HTERT-HM (cell line): ENCODE measurements around the gene PPIH.

DNA sequence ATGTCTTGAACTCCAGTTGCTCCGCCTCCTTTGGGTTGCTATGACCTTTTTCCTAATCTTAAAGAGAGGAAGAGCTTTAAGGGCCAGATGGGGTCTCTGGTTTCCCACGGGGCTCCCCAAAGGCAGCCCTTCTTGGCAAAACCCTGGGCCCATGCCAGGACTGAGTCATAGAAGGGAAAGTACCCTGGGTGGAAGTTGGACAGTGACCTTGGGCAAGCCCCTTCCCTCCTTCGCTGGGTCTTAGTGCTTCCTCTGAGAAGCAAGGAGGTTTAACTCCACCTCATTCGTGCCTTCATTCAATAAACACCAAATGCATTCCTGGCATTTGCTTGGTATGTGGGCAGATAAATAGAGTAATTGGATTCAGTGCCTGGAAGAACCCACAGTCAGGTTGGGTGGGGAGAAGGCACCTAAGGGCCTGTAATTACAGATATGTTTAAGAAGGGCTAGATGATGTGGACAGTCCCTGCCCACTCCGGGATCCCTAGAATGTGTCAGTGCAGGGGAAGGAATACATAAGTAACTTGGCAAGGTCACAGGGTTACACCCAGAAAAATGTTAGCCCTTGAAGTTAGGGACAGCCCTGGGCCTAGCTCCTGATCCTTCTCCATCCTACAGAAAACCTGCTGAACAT is 36.3 kb upstream of the CITED4 start:
- RRBS = no CpG with 5 or more reads among the region's 5 CpGs

GRCh38 chr1:40988947-40989462 is 9.5 kb downstream of the CTPS1 start:
- RRBS = no CpG with 5 or more reads among the region's 7 CpGs

GRCh38 chr1:40997032-40997816 is 17.7 kb downstream of the CTPS1 start:
- RRBS = no CpG with 5 or more reads among the region's 10 CpGs

- RRBS = no CpG with 5 or more reads among the region's 7 CpGs
Observed at GRCh38 chr1:41001921-41002522, 19.5 kb downstream of the SLFNL1 start.

- RRBS = no CpG with 5 or more reads among the region's 11 CpGs
Observed at GRCh38 chr1:41014843-41015552, 6.5 kb downstream of the SLFNL1 start.

DNA sequence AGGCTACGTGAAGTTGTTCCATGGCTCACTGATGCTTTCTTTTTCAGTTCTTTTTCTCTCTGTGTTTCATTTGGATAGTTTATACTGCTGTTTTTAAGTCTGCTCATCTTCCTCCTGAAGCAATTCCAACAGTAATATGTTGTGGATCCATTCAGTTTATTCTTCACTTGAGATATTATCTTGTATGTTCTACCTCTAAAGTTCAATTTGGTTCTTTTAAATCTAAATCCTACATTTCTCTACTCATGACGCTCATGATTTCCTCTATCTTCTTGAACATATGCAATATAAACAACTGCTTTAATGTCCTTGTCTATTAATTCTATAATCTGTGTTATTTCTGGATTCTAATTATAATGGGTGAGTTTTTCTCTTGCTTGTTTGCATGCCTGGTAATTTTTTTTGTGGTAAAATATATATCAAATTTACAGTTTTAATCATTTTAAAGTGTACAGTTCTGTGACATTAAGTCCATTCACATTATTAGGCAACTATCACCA is 107.3 kb upstream of the SLFNL1 start:
- RRBS = no CpG with 5 or more reads among the region's 2 CpGs

DNA sequence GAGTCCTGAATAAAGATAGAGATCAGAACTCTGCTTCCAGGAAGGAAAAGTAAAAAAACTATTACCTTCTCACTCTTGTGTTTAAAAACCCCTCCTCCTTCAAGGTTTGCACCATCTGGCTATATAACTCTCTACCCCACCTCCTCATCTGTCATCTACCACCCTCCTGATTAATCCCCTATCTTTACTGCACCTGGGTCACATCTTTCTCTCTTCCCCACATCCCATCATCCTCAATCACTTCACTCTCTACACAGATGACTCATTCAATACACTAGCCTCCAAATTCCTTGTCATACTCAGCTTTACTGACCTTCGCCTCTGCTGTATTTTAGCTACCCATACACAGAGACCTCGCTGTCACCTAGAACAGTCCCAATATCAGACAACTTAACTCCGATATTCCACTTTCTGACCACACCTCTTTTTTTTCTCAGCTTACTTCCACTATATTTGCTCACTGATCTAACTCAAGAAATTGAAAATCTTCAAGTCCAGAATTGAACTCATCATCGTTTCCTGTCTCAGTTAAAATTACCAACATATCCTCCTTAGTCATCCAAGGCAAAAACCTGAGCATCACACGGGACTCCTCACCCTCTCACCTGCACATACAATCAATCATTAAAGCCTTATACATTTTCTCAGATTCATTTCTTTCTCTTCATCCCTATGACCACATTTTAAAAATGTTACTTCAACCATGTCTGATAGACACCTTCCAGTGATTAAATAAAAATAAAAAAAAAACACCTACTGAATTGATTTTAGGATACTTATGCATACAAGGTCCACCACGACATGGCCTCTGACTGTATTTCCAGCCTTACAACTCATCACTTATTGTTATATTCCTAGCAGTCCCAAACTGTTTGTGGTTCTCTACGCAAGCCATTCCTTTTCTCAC is 3.5 kb downstream of the SCMH1 start:
- RRBS = no CpG with 5 or more reads among the region's 7 CpGs

DNA sequence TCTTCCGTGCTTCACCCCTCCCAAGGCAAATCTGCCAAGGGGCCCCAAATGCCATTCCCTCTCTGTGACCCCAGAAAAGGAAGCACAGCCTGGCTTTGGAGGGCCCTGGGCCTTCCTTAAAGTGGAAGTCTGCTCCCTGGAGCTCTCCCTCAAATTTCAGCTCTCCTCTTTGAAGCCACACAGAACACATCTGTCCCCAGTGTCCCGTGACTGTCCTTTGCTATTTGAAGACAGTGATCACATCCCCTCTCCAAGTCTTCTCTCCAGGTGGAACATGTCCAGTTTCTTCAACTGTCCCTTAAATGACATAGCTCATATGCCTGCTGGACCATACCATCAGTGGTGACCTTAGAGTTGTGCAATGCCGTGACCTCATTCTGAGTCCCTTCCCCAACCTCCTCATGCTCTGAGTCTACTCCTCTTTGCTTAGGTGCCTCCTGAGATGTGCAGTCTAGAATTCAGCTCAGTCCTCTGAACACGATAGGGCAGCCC is 100.7 kb upstream of the SCMH1 start:
- RRBS = no CpG with 5 or more reads among the region's 4 CpGs

DNA sequence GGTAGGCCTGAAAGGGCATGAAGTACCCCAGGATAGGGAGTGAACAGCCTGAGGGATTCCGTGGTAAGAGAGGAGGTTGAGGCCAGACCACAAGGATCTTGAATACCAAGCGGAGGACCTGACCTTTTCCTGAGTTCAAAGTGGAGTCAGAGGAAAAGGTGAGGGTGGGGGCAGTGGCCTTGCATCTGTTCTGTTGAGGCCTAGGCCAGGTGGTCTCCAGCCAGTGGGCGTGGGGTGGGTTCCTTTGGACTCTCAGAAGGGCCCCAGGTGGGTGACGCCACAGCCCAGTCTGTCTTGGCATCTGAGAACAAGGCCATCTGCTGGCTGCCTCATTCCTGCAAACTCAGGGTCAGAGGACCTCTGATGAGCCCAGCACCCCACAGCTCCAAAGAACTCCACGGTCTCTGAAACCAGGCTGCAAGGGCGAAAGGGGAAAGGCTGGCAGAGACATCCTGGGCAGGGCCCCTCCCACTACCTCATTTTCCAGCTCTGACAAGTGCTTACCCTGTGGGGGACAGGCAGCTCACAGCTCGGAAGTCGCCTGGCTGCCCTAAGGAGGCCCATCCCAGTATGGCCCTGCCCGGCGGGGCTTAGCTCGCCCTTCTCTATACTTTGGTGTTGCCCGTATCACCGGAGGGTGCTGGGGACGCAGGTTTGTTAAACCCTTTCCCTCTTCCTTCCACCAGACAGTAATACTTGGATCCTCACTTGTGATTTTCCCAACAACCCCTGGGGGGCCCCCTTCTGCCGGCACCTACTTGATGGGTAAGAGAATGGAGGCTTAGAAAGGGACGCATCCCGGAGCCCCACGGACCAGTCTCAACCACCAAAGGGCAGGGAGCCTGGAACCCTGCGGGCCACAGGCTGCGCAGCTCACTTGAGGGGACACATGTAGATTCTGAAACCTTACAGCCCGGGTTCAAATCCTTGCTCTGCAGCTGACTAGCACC is 10.8 kb upstream of the EDN2 start:
- RRBS = 74% methylated on average over 6 of the region's 21 CpGs

DNA sequence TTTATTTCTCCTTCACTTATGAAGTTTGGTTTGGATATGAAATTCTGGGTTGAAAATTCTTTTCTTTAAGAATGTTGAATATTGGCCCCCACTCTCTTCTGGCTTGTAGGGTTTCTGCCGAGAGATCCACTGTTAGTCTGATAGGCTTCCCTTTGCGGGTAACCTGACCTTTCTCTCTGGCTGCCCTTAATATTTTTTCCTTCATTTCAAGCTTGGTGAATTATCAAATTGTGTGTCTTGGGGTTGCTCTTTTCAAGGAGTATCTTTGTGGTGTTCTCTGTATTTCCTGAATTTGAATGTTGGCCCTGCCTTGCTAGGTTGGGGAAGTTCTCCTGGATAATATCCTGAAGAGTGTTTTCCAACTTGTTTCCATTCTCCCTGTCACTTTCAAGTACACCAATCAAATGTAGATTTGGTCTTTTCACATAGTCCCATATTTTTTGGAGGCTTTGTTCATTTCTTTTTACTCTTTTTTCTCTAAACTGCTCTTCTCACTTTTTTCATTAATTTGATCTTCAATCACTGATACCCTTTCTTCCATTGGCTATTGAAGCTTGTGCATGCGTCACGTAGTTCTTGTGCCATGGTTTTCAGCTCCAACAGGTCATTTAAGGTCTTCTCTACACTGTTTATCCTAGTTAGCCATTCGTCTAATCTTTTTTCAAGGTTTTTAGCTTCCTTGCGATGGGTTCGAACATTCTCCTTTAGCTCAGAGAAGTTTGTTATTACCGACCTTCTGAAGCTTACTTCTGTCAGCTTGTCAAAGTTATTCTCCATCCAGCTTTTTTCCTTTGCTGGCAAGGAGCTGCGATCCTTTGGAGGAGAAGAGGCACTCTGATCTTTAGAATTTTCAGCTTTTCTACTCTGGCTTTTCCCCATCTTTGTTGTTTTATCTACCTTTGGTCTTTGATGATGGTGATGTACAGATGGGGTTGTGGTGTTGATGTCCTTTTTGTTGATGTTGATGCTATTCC is 69.5 kb upstream of the EDN2 start:
- RRBS = no CpG with 5 or more reads among the region's 9 CpGs

DNA sequence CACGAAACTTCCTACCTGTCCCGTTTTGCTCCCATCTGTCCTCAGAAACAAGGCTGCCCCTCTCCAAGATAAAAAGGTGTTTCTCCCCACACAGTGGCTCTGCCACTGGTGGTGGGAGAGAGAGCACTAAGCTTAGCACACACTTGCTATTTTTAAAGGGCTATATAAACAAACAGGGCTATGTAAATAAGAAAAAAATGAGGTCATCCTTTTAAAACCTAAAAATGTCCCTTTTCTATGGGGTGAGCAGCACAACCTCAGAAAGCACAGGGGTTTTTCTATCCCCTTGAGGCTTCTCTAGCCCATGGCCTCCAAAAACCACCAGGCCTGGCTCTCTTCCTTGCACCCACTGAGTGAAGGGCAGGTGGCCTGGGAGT is 138.8 kb upstream of the EDN2 start:
- RRBS = no CpG with 5 or more reads among the region's 2 CpGs

GRCh38 chr1:42191234-42191845 is 26.8 kb upstream of the GUCA2A start:
- RRBS = no CpG with 5 or more reads among the region's 8 CpGs

DNA sequence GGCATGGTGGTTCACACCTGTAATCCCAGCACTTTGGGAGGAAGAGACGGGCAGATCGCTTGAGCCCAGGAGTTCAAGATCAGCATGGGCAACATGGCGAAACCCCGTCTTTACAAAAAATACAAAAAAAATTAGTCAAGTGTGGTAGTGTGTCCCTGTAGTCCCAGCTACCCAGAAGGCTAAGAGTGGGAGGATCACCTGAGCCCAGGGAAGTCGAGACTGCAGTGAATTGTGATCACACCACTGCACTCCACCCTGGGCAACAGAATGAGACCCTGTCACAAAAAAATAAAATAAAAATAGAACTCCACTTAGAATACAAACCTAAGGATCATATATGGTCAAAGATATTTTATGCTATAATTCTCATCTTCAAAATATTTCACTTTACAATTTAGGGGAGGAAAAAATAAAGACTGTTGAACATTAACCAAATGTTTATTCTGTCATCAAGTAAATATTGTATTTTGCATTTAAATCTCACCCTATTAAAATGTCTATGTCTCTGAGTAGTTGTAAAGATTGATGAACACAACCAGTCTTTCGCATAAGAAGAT is 47.3 kb downstream of the FOXJ3 start:
- RRBS = no CpG with 5 or more reads among the region's 6 CpGs

GRCh38 chr1:42334635-42334892 is 471 bp downstream of the FOXJ3 start:
- RRBS = 3% methylated on average over 13 of the region's 22 CpGs

GRCh38 chr1:42457857-42458439 is 1.6 kb downstream of the PPCS start:
- RRBS = no CpG with 5 or more reads among the region's 12 CpGs

- RRBS = no CpG with 5 or more reads among the region's 2 CpGs
Observed at GRCh38 chr1:42484484-42484683, 21.3 kb downstream of the CCDC30 start.

DNA sequence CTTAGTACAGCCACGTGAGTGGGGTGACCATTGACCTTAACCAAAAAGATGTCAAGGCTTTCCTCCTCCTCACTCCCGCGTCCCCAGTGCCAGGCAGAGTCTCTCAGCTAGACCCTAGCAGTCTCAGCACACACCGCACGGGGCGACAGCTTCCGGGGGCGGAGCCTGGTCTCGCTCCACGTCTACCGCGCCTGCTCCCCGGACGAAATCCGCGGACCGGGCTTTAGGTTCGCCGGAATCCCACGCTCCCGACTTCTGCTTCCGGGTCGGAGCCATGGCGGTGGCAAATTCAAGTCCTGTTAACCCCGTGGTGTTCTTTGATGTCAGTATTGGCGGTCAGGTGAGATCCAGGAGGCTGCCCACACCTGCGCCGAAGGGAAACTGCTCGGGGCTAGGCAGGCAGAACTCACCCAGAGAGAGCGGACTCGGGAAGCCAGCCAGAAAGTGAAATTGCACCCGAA is at the start of gene PPIH:
TSS of gene PPIH (plus strand) at position 251 of the 461 bp plus-strand sequence.
- RRBS = under 1% methylated on average over 7 of the region's 32 CpGs

GRCh38 chr1:42696439-42697299 is 14.5 kb downstream of the YBX1 start:
- RRBS = no CpG with 5 or more reads among the region's 22 CpGs

- RRBS = no CpG with 5 or more reads among the region's 10 CpGs
Observed at GRCh38 chr1:42752007-42752699, 12.1 kb upstream of the CLDN19 start.